Temporal lobe (tissue), 2 donors: Measurements from ENCODE around the gene SYK.

DNA sequence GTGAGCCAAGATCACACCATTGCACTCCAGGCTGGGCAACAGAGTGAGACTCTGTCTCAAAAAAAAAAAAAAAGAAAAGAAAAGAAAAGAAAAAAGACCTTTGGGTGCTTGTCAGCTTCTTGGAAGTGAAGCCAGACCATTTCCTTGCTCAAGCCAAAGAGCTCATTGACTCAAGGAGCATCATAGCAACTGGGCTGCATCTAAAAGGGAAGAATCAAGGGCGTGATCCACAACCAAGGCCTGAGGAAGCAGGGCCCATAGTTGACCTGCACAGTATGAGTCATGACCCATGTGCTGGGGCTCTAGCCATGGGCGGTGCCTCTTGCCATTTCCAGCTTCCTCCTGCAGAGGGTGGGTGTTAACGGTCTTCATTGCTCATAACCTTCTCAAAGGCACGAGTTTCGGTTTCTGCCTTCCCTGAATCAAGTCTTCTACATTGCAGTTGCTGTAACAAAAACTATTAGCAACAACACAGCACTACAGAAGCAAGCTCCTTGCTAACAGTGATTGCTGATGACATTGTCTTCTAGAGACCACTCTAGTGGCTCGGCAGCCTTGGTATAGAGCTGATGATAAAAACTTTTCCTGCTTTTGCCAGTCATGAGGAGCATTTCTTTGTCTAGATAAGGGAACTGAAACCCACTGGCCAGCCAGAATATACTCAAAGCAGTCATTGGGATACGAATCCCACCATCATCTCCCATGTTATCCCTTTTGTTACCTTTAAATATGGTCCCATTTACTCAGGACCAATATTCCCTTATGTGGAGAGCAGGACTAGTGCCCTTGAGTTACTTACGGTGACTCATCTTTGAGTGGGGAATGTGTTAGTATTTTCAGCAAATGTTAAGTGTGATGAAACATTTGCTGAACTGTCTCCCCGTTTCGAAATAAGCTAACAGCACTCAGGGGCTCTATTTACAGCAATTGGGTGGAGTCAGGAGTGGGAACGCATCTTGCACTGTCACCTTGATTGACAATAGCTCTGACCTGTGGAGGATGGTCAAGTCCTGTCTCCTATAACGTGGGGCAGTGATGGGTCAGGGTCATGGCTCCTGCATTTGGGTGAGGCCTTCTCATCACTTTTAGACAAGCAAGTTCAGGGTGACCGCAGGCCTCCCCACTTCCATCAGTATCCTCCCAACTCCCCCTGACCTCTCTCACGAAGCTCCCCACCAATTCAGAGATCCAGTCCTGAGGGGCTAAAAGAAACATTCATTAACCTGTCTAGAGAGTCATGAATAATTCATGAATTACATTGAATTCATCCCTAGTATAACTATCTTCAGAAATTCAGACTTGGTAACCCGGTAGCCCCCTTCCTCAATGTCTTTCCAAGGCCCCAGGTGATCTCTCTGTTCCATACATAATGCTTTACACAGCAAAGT lies 67.2 kb downstream of the CTSL start:
- RAMPAGE, long total RNA: no peak

DNA sequence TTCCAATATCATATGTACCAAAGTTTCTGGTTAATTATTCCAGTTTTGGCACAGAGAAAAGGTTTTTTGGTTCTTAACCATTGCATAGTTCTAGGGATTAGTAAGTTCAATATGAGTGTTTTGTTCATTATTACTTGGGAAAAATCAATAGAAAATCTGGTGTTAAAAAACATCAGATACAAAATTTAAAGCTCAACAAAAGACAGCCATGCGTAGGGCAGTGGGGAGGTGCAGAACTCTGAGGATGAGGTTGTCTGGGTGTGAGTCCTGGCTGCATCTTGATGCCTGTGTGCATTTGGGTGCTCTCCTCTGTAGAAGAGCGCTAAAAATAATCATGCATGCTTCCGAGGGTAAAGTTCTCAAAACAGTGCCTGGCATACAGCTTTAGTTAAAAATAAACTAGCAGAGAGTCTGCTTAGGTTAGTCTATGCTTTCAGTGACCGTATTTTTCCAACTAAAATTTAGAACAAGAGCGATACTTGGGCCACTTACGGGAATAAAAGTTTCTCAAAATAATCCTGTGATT lies 55.4 kb upstream of the SPATA31C2 start:
- RAMPAGE, long total RNA: no peak

- RAMPAGE, long total RNA: no peak
These were observed 544 bp downstream of the SPIN1 start for GRCh38 chr9:88388528-88389447.

DNA sequence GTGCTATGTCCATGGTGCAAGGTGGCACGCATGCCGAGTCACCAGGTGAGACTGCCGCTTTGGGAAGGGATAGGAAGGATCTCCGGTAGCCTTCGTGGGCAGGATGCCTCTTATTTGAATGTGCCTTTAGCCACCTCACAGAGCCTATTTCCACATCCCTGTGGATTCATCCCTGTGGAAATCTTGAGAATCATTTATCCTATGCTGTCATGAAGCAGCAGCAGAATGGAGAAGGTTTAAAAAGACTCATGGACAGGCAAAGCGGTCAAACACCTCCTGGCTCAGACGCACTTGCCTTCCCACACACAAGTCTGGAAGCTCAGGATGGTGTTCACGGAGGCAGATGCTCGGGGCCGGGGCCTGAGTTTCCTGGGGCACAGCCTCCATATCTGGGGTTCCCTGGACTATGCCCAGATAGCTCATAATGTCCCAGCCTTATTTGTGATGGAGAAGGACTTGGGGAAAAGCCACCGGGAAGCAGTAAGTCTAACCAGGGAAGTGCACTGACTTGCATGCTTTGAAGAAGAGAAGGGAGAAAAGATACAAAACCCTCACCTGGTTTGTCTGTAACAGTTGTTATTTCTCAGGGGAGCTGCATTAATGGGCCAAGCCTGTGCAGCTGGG lies 3.1 kb downstream of the S1PR3 start:
- RAMPAGE, long total RNA: no peak

- RAMPAGE, long total RNA: no peak
These were observed 30.6 kb downstream of the S1PR3 start for GRCh38 chr9:89021940-89022202.

GRCh38 chr9:89176066-89176329 lies 2.6 kb downstream of the SHC3 start:
- RAMPAGE, long total RNA: no peak

- RAMPAGE, long total RNA: no peak
These were observed 1.8 kb upstream of the SHC3 start for GRCh38 chr9:89180235-89181004.

DNA sequence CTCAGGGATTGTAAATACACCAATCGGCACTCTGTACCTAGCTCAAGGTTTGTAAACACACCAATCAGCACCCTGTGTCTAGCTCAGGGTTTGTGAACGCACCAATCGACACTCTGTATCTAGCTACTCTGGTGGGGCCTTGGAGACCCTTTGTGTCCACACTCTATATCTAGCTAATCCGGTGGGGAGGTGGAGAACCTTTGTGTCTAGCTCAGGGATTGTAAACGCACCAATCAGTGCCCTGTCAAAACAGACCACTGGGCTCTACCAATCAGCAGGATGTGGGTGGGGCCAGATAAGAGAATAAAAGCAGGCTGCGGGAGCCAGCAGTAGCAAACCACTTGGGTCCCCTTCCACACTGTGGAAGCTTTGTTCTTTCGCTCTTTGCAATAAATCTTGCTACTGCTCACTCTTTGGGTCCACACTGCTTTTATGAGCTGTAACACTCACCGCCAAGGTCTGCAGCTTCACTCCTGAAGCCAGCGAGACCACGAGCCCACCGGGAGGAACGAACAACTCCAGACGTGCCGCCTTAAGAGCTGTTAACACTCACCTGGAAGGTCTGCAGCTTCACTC lies 28.0 kb upstream of the CKS2 start:
- RAMPAGE, long total RNA: no peak

DNA sequence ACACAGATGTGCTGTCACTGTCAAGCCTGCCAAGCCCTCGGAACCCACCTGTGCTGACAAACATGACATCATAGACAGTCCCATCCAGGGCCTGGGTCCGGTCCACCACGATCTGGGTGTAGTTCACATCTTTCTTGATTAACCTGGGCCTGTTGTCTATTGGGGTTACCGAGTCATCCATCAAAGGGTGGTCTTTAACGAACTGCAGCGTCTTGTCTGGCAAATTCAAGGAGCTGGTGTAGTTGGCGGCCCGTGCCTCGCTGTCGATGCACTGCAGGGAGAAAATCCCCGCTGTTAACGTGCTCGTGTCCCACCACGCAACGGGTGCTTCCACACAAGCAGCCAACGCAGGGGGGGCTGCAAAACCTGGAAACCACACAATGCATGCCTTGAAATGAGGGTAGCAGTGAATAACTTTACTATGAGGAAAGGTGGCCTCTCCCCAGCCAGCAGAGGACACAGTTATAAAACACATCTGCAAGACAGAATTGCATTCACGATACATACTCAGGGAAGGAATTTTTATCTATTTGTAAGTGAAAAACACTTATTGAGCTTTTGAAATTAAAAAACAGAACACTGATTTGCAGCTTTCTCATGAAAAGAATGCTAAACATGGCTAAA lies 69.2 kb downstream of the SECISBP2 start:
- RAMPAGE, long total RNA: no peak

GRCh38 chr9:89405793-89406367 lies 87.6 kb downstream of the SECISBP2 start:
- RAMPAGE, long total RNA: no peak

- RAMPAGE, long total RNA: no peak
These were observed 54.5 kb downstream of the SEMA4D start for GRCh38 chr9:89443352-89443778.

DNA sequence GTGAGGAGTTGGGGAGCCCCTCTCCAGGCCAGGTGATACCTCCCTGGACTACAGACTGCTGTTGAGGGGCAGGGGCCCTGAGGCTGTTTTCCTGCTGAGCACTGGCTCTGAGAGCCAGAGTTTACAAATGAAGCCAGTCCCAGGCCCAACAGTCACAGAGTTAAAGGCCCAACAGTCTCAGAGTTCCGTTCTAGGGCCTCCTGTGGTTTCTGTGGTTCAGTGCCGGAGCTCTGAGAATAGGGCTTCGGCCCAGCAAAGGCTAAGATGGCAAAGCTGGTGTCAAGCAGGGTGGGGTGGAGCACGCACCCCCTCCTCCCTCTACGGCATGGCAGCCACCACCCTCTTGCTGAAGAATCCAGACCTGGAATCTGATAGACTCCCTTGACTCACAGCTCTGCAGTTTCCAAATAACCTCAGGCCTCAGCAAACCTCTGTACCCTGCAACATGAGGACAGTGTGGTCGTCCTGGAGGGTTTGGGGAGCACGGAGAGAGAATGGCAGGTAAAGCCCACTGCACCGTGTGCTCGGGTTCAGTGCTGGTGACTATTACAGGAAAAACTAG lies 1.2 kb upstream of the SEMA4D start:
- RAMPAGE, long total RNA: no peak

DNA sequence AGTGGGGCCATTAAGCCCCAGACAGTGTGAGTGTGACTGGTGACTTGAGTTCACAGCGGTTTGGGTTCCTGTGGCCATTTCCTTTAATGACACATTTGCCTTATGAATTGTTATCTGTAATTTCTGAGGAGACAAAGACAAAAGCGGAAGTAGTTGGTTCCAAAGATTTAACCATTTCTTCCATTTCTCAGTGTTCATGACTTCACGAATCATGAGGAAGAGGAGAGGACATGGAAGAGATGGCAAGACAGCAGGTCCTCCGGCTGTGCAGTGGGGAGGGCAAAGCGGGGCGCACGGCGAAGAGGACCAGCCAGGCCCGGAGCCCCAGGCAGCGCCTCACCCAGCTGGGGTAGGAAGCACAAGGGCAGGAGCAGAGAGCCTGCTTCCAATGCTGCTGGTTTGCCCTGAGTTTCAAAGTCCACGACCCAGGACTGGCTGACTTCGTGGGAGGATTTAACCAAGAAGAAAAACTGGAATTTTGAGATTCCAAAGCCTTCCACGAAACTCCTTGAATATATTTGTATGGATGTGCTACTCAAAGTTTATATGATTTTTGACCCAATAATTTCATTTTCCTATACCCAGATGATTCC lies 28.0 kb upstream of the SEMA4D start:
- RAMPAGE, long total RNA: no peak

DNA sequence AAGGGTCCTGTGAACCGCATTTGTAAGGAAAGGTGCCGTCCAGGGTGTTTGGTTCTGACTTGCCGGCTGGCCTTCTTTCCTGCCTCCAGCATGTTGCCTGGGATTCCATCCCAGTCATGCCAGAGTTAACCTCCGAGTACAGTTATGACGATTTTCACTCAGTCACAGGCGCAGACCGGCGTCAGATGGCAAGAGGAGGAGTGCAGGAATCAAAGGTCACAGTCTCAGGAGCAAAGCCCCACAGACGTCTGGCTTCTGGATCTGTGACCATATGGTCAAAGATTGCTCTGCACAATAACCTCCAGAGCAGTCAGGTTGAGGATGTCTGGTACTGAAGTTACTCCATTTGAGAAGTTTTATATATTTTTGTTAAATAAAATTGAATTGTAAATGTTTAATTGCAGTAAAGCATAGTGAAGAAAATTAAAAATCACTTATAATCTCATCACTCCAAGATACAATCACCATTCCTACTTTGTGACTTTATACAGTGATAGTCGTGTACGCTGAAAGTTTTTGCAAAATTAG lies 5.8 kb upstream of the GADD45G start:
- RAMPAGE, long total RNA: no peak

DNA sequence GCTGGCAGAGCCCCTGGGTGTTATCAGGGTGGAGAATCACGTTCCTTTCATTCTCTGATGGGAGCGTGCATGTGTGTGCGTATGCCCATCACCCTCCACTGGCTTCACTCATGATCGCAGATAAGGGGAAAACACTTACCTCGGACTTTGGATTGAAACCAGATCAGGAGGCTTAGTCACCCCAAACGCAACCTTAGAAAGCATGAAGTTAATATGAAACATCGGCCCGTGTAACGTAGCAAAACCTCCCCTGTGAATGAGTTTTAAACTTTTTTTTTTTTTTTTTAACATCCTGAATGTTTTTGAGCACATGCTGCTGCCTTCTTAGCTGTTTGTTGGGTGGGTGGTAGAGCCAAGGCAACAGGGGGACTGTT lies 173.6 kb downstream of the GADD45G start:
- RAMPAGE, long total RNA: no peak

- RAMPAGE, long total RNA: no peak
These were observed 281.4 kb downstream of the GADD45G start for GRCh38 chr9:89886223-89886571.

GRCh38 chr9:89995005-89995699 lies 390.3 kb downstream of the GADD45G start:
- RAMPAGE, long total RNA: no peak

GRCh38 chr9:90044563-90045026 lies 439.8 kb downstream of the GADD45G start:
- RAMPAGE, long total RNA: no peak

GRCh38 chr9:90095704-90096203 lies 490.9 kb downstream of the GADD45G start:
- RAMPAGE, long total RNA: no peak

GRCh38 chr9:90800986-90802064 lies at the start of gene SYK:
SYK (plus strand) TSS chr9:90801819.
- RAMPAGE, long total RNA: no peak